ENCODE measurements around a stretch of chr3.

- RRBS: no CpG with 5 or more reads among the region's 19 CpGs
Measured at GRCh38 chr3:172209496-172210146, 170.2 kb downstream of the FNDC3B start.

GRCh38 chr3:172247325-172247962, 200.8 kb downstream of the GHSR start:
- RRBS: no CpG with 5 or more reads among the region's 12 CpGs

DNA sequence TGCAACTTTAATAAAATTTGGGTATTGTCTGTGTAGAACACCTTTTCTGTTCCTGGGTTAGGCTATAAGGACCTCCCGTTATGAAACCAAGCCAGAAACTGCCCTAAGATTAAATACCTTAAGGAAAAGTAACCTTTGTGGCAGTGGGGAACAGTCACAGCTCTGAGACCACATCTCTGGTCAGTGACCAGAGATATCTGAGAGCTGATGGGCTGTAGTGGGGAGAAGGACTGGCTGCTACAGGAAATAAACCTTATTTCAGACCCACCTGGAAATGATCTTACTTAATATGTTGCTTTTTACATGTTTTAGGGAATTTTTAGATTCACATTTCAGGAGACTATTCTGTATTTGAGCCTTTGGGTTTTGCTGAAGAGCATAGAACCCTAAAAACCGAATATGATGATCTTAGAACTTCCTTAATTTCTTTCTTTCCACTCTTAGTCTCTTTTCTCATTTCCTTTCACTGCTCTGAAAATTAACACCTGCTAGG, 175.9 kb downstream of the GHSR start:
- RRBS: no CpG with 5 or more reads among the region's 2 CpGs

- RRBS: no CpG with 5 or more reads among the region's 6 CpGs
Measured at GRCh38 chr3:172512973-172513787, 10.1 kb downstream of the TNFSF10 start.

DNA sequence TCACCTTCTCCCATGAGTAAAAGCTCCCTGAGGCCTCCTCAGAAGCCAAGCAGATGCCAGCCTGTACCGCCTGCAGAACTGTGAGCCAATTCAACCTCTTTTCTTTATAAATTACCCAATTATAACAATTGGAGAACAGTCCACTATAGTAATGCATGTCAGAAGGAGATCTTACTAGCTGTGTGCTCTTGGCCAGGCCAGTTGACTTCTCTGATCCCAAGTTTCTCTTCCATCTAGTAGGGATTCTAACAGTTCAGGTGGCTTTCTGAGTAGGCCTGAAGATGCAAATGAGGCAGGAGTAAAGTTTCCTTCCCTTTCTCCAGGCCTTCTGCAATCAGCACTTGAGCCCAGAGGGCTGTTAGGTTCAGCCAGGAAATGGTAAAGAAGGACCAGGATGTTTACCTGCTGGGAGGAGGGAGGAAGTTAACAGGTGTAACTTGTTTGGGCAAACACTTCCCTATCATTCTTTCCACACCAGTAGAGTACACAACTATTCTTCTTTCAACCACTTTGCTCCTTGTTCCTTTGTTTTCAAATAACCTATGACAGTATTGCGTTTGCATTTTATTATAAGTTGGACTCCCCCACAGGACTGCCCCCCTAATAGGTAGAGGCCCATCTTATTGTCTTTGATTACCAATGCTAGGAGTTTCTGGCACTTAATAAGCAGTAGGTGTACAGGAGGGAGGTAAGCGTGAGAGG, 13.3 kb upstream of the TNFSF10 start:
- RRBS: no CpG with 5 or more reads among the region's 3 CpGs

DNA sequence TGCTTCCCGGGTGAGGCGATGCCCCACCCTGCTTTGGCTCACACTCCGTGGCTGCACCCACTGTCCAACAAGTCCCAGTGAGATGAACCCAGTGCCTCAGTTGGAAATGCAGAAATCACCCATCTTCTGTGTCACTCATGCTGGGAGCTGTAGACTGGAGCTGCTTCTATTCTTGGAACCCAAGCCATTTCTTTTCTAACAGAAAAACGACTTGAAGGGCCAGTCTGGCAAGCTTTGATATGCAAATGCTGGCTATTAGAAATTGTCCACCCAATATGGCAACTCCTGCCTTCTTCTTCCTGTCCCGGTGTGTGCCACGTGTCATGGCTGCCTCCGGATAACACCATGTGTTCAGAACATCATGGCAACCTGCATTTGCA, 44.9 kb downstream of the NCEH1 start:
- RRBS: no CpG with 5 or more reads among the region's 7 CpGs

DNA sequence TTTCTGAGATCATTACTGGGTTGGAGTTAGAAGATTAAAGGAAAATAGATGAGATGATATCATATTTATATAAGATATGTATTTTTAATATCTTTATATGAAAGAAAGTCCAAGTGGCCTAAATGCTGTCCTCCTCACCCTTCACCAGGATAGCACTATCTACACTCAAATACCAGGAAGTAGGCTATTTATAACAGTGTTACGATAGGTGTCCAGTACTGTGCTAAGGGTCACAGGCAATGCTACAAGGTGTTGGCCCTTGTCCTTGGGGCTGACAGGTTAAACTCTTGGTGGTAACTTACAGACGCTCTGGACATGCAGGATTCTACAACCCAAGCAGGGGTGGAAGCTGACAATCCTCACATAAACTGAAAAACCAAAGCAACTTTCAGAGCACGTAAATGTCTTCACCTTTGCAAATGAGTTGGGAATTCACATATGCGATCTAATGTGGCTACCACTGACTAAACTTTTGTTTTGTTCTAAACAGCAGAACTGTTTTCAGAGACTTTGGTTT, 22.3 kb downstream of the NCEH1 start:
- RRBS: no CpG with 5 or more reads among the region's 4 CpGs

- RRBS: no CpG with 5 or more reads among the region's 2 CpGs
Measured at GRCh38 chr3:172692712-172693301, 18.1 kb downstream of the NCEH1 start.

DNA sequence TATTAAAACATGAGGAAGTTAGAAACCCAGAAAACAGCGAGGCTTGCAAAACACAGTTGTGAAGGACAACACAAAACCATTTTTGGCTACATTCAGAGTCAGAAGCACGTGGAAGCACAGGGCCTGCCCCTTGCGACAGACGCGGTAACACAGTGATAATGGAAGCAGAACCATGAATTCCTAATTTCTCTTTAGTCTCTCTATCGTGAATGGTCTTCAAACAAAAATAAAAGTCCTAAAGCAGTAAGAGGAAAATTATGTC, 12.2 kb downstream of the NCEH1 start:
- RRBS: no CpG with 5 or more reads among the region's 6 CpGs

GRCh38 chr3:172709530-172709791, 1.4 kb downstream of the NCEH1 start:
- RRBS: no CpG with 5 or more reads among the region's 1 CpG

GRCh38 chr3:174440625-174441866, 418.1 kb upstream of the NAALADL2 start:
- RRBS: 1% methylated on average over 13 of the region's 112 CpGs

- RRBS: no CpG with 5 or more reads among the region's 3 CpGs
Measured at GRCh38 chr3:176906414-176906798, 290.9 kb downstream of the TBL1XR1 start.

DNA sequence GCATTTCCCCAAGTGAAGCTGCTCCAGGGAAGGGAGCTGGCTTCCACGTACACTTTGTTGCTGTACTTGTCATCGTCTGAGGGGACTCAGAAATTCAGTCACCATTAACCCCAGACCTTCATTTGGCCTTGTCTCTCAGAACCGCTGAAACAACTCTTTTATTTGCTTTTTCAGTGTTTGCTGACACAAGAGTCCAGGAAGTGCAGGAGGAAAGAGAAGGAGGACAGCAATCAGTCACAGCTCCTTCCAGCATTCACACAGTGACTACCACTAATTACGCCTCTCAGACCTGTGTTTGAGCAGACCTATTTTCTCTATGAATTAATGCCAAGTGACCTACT, 276.5 kb downstream of the TBL1XR1 start:
- RRBS: no CpG with 5 or more reads among the region's 4 CpGs

GRCh38 chr3:176939068-176939385, 258.3 kb downstream of the TBL1XR1 start:
- RRBS: no CpG with 5 or more reads among the region's 2 CpGs

DNA sequence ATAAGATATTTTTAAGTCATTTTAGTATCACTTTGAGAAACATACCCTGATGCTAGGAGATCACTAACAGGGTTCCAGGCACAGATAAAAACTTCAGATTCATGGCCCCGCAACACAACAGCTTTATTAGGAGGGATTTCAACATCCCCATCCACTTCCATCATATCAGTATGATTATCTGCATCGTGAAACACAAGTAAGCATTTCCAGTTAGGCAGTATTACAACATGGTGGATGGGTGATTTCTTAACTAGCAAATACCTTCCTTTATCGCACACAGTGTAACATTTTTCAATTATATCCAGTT, 146.9 kb downstream of the TBL1XR1 start:
- RRBS: no CpG with 5 or more reads among the region's 3 CpGs

DNA sequence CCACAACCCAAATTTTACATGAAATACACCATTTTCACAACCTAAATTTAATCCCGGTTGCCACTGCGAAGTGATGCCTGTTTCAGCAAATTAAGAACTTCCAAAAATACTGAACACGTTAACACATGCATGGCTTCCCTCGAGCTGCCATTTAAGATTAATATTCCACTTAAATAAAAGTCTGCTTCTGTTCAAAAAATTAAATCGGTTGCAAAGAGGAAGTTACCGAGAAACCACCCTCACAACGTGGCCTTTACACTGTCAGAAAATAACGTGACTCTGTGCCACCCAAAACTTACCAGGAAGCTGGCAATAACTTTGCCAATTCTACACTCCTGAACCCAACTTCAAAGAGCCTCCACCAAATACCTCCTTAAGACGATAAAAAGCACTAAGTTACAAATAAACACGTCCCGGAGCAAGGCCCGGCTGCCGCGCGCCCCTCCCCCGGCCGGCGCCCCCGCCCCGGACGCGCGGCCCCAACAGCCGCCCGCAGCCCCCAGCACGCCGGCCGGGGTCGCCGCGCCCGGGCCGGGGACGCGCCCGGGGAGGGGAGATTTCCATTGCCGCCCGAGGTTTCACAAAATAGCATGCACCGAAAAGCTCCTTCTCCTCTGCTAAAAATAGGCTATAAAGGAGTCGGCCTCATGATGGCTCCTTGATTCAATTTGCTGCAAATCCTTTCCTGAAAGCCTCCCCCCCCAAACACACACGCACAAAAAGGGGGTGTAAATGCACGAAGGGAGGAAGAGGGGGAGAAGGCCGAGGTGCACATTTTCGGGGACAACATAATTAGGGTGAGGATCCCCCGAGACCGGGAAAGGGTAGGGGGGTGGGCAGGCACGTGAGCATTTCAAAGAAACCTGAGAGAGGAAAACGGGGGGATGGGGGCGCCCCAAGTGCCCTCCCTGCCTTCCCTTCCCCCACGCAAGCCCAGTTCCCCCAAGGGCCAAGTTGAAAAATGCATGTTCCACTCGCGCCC, 950 bp downstream of the TBL1XR1 start:
- RRBS: 3% methylated on average over 8 of the region's 52 CpGs

DNA sequence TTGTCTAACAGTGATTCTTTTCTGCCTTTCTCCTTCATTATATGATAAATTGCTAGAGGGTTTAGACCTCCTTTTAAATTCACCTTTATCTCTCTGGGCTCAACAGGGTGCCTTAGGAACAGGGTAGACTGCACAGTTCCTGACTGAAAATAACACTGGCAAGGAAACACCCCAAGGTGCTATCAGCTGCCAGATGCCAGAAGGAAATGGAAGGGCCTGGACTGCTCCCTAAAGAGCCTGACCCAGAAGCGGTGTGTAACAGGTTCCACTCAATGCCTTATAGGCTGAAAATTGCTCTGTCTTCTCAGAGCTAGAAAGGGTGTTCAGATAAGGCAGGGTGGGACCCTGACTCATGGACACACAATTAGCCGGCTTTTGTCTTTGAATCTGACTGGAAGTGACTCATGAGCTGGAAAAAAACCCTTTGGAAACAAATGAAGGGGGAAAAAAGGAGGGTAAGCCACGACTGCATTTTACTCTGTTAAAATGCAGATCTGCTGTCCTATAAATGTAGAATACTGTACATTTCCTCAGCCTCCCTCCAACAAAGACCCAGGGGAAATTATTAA, 160.1 kb upstream of the TBL1XR1 start:
- RRBS: no CpG with 5 or more reads among the region's 3 CpGs

DNA sequence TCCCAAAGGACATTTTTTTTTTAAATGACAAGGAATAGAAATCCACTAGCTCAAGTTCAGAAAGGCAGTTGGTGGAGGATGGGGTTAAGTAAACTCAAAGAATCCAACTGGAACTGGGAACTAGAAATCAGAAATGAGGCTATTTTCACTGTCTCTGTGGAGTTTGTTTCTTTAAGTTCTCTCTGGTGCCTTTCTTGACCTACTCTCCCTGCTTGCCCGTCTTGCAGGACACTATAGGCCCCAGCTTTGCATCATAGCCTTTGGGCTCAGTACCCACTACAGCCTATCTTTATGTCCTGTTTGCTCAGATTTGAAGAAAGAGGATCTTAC, 231.7 kb upstream of the TBL1XR1 start:
- RRBS: no CpG with 5 or more reads among the region's 1 CpG

DNA sequence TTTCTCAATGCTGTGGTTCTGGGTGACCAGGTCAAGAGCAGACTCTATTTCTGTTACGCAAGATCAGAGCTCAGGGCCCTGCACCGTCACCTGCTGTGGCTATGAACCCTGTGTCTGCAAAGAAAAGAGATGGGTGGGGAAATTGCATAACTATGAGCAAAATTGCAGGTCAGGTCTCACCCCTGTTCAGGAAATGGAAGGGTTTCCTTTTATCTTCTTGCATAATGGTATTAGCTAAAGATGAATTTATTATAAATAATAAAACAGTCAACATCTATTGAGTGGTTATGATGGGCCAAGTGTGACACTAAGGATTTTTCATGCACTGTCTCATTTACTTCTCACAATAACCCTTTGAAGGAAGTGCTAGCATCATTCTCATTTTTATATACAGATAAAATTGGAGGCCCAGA, 252.5 kb upstream of the TBL1XR1 start:
- RRBS: no CpG with 5 or more reads among the region's 2 CpGs

DNA sequence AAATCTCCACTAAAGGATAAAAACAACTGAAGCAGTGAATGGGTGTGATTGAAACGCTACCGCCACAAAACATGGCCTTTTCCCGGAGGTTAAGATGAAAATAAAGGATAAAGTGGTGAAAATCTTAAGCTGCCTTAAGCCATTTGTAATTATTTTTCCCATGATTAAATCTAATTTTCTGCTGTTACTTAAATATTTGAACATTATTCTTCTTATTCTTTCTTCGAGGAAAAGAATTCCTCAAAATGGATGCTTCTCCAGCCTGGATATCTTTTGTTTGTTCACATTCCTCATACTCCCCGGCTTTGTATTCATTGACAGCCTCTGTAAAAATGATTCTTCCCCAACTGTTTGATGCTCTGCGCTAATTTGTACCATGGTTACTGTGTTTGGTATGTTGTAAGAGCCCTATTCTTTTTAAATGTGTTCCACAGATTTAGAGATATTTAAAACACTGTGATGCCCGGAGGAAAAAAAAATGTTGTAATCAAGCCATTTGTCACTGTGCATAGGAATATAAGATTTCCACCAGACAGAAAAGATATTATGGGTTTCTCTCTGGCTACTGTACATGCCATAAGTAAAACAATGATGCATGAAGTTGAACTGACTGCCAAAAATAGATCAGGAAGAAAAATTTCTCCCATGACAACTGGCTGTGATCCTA, 254.5 kb upstream of the TBL1XR1 start:
- RRBS: no CpG with 5 or more reads among the region's 7 CpGs

Measured in AG10803 (cell line).